B cell (primary cell): Measurements from ENCODE around the gene CYB561.

DNA sequence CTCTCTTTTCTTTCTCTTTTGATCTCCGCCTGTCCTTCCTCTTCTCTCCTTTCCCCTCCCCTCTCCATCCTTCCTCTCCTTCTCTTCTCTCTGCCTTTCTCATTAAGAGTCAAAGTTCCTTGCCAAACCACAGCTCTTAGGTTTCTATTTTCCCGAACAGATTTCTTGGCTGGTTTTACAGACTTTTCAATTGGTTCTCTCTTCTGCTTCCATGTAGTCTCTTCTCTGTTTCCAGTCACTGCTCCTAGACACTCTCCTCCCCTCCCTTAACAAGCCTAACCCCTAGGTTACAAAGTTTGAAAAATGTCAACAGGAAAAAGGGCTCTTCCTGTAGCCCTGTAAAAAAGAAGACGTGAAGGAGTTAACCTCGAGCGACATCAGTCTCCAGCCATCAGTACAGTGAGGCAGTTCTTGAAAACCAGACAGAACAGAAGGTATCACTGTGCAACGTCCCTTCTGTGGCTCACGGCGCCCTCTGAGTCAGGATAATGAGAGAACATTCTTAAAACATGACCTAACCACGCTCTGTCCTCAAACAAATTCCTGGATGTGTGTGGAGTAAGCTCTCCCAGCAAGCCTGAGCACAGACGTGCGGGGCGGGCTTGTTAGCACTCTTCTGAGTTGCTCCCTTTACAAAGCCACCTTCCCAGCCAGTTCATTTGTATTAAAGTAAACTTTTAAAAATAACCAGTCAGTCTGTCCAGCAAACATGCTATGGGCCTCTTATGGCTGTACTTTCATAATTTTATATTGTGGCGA is 11.6 kb upstream of the MARCHF10 start:
- PRO-cap, result no peak
- CAGE, long polyA plus RNA, result no peak

- PRO-cap, result bidirectional peak, plus-strand start at chr17:62965958, minus-strand start at chr17:62965836; bidirectional peak, plus-strand start at chr17:62966209, minus-strand start at chr17:62966089
- CAGE, long polyA plus RNA, result no peak
These were observed 355 bp upstream of the TANC2 start for GRCh38 chr17:62965586-62966173.

DNA sequence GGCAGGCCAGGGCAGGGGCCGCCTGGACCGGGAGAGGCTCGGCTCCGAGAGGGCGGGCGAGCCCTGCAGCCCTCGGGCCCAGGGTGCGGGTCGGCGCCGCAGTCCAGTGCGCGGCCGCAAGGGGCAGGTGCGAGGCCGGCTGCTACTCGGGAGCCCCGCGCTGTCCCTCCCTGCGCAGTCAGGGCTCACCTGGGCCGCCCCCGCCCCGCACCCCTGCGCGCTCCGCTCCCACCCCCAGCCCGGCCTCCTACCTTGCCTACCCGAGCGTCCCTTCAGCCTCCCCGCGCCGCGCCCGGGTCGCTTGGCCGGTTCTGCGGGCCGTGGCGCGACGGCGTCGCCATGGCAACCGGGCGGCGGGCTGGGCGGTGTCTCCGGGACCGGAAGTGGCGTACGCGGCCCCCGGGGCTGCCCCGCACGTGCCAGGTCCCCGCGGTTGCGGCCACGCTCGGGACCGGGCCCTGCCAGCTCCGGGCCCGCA is at the start of gene CYB561:
Gene CYB561 (minus strand): TSS at position 313 of the 478 bp plus-strand sequence.
- PRO-cap, result bidirectional peak, plus-strand start at position 436 of the sequence, minus-strand start at position 274 of the sequence
- CAGE, long polyA plus RNA, result no peak

DNA sequence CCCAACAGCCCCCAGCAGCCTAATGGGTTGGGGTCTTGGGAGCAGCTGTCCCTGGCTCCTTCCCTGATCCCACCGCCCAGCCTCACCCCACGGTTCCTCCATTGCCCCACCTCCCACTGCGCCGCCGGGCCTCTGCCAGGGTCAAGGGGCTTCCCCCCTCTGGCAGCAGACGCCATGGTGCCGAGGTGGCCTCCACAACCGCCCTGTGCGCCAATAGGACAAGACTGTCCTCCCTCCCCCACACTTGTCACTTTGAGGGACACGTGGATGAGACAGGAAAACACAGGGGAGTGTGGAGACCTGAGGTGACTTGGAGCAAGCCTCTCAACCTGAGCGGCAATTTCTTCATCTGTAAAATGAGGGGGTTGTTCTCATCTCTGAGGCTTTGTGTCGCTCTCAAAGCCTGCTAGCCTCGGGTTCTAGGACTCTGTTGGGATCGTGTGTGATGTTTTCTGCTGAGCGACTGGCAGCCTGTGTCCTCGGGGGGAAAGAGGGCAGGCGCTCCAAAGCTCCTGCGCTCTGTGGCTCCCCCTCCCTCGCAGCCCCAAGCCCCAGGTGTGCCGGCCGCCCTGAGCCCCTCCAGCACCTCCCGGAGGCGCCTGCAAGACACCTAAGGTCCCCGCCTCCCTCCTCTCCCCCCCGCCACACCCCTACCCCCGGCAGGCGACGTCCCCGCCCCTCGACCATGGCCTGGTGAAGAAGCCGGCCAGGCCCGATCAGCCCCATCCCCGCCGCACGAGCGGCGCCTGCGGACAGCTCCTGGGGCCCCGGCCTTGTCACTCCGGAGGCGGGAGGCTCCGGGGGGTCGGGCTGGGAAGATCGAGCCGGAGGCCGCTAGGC is 728 bp upstream of the ACE start:
- PRO-cap, result no peak
- CAGE, long polyA plus RNA, result no peak

GRCh38 chr17:63477912-63478149 is 970 bp downstream of the ACE start:
- PRO-cap, result no peak
- CAGE, long polyA plus RNA, result no peak

- PRO-cap, result no peak
- CAGE, long polyA plus RNA, result no peak
These were observed 802 bp upstream of the MAP3K3 start for GRCh38 chr17:63621438-63621791.

GRCh38 chr17:63633525-63634680 is 11.7 kb downstream of the MAP3K3 start:
- PRO-cap, result no peak
- CAGE, long polyA plus RNA, result no peak

DNA sequence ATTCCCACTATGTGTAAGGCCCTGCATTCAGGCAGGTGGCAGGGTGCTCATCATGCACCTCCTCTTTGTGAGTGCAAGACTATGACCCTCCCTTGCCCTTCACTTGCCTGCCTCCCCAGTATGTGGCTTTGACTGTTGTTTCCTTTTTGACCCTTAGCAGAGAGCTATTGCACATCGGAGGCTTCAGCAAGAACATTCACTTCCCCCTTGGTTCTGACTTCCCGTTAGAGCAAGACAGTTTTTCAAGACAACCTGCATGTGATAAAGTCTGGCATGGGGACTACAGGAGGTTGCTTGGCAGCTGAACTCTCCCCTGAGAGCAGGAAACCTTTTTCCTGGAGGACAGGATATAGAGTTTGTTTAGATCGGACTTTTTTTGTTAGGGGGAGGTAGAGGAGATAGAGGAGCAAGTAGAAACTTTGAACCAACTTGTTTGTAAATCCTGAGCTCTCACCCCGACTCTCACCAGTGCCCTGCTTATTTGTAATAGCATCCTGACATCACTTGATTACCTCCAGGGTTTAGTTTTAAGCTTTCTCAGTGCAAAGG is 34.3 kb downstream of the LIMD2 start:
- PRO-cap, result bidirectional peak, plus-strand start at position 261 of the sequence, minus-strand start at position 162 of the sequence
- CAGE, long polyA plus RNA, result no peak

GRCh38 chr17:63670081-63670548 is 29.8 kb downstream of the LIMD2 start:
- PRO-cap, result no peak
- CAGE, long polyA plus RNA, result no peak

- PRO-cap, result no peak
- CAGE, long polyA plus RNA, result no peak
These were observed 7.9 kb downstream of the LIMD2 start for GRCh38 chr17:63691907-63692581.

- PRO-cap, result no peak
- CAGE, long polyA plus RNA, result no peak
These were observed 1.2 kb downstream of the DDX42 start for GRCh38 chr17:63774908-63775804.

GRCh38 chr17:63826783-63827279 is 400 bp upstream of the PSMC5 start:
- PRO-cap, result unidirectional peak, minus-strand start at chr17:63826856; bidirectional peak, plus-strand start at chr17:63827211, minus-strand start at chr17:63827080
- CAGE, long polyA plus RNA, result no peak

DNA sequence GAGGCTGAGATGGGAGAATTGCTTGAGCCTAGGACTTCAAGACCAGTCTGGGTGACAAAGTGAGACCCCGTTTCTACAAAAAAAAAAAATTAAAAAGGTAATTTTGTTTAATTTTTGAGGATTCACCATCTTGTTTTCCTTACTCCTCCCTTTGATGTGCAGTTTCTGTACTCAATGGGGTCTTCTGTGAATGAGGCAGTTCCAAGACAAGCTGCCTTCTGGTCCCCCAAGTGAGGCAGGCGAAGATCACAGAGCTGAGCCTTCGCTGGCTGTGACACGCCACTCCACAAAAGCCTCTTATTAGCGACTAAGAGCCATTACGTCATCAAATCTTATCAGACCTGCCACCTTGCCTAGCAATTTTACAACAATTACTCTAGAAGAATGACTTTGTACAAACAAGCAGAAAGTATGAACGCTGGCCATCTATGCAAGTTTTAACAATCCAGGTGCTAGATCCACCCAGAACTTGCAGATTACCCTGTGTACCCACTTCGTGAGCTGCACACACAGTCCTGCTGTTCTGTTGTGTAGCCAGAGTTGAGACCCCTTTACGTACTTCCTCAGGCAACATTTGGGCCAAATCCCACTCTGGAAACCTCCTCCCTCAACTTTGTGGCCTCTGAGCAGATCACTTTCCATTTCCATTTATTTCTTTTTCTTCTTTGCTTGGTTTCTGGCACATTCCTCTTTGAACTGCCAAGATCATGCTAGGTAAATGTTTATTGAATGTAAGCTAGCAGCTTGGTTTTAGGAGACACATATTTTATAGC is 3.8 kb upstream of the ICAM2 start:
- PRO-cap, result no peak
- CAGE, long polyA plus RNA, result no peak

DNA sequence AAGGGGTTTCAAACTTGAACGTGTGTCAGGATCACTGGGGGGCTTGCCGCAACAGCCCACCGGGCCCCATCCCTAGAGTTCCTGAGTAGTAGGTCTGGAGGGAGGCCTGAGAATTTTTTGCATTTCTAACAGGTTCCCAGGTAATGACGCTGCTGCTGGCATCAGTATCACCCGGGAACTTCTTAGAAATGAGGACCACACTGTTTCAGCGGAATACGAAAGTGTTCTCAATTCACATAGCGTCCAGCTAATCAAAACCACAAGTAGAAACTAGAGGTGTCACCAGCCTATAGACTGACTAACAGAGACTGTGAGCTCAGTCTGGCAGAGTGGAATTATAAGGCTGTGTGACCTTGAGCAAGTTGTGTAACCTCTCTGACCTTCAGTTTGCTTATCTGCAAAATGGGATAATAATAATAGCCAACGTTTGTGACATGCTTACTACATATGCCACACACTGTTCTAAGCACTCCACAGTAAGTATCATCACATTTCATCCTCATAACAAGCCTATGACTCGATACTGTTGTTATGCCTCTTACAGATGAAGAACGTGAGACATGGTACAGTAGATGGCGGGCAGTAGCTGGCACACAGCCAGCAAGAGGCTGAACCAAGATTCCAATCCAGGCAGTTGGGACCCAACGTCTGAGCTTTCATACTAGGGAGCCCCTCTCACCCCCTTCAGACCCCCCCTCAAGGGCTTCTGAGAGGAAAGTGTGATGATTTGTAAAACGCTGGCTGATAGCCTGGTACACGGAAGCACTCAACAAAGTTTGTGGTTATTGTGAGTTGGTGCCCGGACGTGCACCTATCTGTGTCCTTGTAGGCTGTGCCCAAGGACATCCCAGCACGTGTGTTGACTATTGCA is 4.6 kb upstream of the ICAM2 start:
- PRO-cap, result no peak
- CAGE, long polyA plus RNA, result no peak

- PRO-cap, result no peak
- CAGE, long polyA plus RNA, result no peak
These were observed 45.7 kb downstream of the ERN1 start for GRCh38 chr17:64083988-64084957.

DNA sequence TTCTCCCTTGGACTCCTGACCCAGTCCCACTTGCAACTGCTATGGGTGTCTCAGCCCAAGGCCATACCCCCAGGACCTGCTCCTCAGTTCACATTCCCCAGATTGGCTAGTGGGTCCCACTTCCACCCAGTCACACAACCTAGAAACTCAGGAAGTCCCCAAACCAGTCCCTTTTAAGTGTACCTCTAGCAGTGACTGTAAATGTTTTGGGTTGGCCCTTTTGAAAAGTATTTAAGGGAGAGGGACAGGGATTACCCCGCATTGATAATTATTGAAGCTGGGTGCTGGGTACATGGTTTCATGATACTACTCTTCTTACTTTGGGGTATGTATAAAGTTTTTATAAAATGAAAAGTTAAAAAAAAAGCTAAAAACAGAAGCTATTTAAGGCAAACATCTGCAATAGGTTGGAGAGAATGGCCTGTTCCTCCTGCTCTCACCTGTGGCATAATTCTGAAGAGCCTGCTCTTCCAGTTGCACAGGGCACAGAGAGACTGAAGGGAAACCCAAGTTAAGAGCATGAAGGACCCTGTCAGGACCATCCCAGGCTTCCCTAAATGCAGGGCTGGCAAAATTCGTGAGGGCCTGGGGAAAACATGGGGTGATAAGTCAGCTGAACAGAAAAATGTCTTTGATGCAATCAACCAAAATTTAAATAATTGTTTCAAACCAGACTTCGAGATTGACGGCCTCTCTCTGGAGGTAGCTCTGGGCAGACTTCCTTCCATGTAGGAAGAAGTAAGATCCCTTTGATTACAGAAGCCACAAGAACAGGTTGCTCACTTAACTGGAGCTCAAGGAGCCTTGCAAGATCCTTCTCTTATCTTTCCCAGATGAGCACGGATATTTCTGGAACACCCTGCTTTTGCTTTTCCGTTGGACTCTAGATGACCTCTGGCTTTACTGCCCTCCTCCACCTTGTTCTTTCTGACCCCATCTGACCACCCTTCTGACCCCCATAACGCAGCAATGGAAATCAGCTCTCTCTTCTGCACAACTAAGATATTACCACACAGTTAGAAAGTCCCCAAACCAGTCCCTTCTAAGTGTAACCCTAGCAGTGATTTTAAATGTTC is 42.3 kb downstream of the ERN1 start:
- PRO-cap, result no peak
- CAGE, long polyA plus RNA, result no peak

- PRO-cap, result no peak
- CAGE, long polyA plus RNA, result no peak
These were observed 37.0 kb downstream of the ERN1 start for GRCh38 chr17:64092921-64093395.

- PRO-cap, result bidirectional peak, plus-strand start at chr17:64130354, minus-strand start at chr17:64130144
- CAGE, long polyA plus RNA, result no peak
These were observed 506 bp upstream of the ERN1 start for GRCh38 chr17:64130243-64131057.

DNA sequence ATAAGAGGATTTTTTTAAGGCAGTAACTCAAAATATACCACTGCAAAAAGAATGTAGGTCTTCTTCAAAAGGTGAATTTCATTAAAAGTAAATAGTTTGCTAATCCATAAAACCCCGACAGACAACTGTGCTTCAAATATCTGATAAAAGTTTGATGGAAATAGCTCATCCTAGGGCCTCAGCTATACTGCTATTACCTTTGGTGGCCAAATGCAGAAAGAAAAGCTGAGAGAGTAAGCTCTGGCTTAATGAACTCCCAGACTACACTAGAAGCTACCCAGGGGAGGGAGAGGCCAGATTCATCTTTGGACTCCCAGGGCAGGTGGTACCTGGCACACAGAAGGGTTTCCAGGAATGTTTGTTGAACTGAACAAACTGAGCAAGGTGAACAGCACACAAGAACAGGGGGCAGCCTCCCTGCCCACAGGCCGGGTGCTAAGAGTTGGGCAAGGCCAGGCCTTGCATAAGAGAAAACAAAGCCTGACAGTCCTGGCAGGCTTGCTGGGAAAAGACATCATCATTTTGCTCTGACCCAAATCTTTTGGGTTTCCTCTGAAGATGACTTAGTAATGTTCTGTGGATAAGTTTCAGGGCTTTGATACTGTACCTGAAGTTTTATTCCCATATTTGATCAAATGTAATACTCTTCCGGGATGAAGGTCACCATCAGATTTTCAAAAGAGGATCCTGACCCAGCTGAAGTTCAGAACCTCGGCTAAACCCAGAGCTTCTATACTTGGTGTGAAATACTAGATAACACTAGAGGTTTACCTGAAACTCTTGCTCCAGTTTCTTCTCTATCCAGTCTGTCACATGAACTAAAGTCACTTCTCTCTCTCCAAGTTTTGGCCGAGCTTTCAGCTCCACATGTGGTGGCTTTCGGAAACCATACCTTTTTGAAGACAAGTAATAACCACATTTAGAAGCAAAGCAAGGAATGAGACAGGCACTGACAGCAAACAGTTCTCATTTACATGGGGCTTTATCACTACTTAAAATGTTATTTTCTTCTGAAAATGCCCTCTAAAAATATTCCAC is 20.4 kb upstream of the ERN1 start:
- PRO-cap, result no peak
- CAGE, long polyA plus RNA, result no peak

GRCh38 chr17:64178051-64178757 is 48.3 kb upstream of the ERN1 start:
- PRO-cap, result no peak
- CAGE, long polyA plus RNA, result no peak